Mesenchymal stem cell of Wharton's jelly (primary cell): Measurements from ENCODE around the gene IFNL2.

- CAGE, long polyA plus RNA = no peak
These were observed 781 bp upstream of the SPINT2 start for GRCh38 chr19:38263671-38263912.

GRCh38 chr19:38266605-38267693 lies 2.6 kb downstream of the SPINT2 start:
- CAGE, long polyA plus RNA = no peak

DNA sequence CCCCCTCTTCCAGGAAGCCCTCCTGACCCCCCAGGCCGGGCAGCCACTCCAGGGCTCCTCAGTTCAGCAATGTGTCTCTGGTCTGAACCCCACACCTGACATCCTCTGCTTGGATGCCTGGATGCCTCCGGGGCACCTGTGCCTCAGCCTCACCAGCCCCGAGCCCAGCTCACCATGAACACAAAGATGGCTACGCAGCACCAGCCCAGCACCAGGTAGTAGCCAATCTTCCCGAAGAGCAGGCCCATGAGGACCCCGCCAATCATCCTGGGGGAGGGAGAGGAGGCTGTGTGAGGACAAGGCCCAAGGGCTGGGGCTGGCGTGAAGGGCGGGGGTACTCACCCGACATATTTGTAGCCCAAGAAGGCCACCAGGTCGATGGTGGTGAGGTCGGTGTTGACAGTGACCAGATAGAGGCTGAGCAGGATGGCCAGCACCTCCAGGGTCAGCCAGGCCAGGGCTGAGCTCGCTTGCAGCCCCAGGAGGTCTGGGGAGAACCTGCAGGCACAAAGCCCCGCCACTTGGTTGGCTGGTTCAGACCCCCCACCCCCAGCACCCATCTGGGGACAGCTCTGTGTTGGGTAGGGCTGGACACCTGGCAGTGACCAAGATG lies 3.3 kb downstream of the C19orf33 start:
- CAGE, long polyA plus RNA = no peak

DNA sequence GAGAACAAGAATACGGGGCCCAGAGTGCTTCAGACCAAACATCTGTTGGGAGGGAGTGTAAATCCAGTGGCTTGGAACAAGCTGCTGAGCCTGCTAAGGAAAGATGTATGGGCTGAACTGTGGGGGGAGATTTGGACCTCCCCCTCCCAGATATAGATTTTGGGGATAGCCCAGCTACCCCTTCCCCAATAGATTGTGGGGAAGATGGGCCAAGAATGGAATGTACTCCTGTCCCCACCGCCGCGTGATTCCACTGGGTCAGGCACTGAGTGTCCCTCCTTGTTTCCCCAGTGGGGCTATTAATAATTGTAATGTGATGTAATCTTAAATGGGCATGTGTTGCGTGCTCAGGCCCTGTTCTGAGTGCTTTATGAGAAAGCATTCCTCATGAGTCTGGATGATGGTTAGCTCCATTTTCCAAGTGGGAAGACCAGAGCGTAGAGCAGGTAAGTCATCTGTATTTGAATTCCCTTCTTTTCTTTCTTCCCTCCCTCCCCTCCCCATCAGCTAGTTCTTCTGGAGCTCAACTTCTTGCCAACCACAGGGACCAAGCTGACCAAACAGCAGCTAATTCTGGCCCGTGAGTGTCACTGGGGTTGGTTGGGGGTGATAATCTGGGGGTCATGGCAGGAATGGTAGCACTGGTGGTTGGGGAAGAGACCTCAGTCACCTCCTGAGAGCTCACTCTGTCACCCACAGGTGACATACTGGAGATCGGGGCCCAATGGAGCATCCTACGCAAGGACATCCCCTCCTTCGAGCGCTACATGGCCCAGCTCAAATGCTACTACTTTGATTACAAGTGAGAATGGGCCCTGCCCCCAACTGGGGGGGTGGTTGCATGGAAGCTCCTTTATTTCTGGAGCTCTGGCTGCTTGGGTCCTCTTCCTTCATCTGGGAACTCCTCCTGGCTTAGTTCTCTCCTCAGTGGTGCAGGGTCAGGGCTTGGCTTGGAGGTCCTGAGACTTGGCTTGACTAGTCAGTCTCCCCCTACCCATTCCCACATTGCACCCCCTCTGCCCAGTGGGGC lies 1.6 kb downstream of the PSMD8 start:
- CAGE, long polyA plus RNA = no peak

- CAGE, long polyA plus RNA = no peak
These were observed 10.0 kb downstream of the FAM98C start for GRCh38 chr19:38412790-38413334.

GRCh38 chr19:38417510-38418429 lies 8.2 kb downstream of the RASGRP4 start:
- CAGE, long polyA plus RNA = no peak

- CAGE, long polyA plus RNA = no peak
These were observed 19.3 kb downstream of the RYR1 start for GRCh38 chr19:38452809-38453179.

GRCh38 chr19:38584834-38585276 lies 32.9 kb downstream of the MAP4K1 start:
- CAGE, long polyA plus RNA = no peak

- CAGE, long polyA plus RNA = no peak
These were observed 11.0 kb downstream of the ACTN4 start for GRCh38 chr19:38658340-38658950.

GRCh38 chr19:38702880-38703146 lies 41.5 kb downstream of the CAPN12 start:
- CAGE, long polyA plus RNA = no peak

GRCh38 chr19:38713075-38713703 lies 31.1 kb downstream of the CAPN12 start:
- CAGE, long polyA plus RNA = no peak

- CAGE, long polyA plus RNA = no peak
These were observed 8.4 kb downstream of the HNRNPL start for GRCh38 chr19:38841355-38841813.

DNA sequence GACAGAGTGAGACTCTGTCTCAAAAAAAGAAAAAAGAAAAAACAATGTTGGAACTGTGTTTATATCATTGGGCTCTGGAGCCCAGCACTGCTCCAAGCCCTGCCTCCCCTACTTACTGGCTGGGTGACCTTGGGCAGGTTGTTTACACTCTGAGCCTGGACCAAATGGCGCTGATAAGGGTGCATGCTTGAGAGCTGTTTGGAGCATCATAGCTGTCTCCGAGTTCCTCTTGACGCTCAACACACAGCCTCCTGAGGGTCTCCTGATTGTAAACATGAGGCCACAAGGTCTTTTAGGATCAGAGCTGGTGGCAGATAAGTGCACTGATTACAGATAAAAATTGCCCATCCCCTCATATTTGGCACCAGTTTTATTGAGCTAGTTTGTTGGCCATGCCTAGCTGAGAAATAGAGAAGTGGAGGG lies 3.7 kb downstream of the MRPS12 start:
- CAGE, long polyA plus RNA = no peak

DNA sequence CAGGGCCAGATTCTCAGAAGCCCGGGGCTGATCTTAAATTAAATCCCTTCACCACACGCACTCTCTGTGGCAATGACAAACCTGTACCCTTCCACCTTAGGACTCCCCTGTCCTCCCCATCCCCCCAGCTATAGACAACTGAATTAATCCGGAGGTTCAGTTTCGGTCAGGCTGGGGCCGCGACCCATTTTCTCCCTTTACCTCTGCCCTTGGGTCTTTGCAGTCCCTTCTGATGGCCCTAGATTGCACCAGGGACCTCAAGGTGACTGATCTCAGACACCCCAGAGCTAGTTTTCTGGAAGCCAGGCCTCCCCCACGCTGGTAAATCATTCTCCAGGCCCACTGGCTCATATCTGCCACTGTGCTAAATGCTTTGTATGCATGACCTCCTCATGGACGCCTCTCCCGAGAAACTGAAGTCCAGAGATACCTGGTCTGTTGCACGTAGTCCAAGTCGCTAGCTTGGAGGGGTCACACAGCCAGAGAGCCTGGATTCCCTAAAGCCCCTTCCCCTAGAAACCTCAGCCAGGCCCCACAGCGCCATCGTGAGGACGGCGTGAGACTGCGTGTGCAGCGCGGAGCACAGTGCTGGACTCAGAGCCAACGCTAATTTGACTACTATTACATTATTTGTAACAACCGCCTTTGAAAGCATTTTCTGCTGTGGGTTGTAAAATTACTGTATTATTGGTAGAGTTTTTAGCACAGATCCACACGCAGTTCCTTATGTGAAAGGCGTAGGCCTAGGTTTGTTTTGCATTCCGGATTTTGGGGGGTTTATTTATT lies 872 bp upstream of the FBXO17 start:
- CAGE, long polyA plus RNA = no peak

DNA sequence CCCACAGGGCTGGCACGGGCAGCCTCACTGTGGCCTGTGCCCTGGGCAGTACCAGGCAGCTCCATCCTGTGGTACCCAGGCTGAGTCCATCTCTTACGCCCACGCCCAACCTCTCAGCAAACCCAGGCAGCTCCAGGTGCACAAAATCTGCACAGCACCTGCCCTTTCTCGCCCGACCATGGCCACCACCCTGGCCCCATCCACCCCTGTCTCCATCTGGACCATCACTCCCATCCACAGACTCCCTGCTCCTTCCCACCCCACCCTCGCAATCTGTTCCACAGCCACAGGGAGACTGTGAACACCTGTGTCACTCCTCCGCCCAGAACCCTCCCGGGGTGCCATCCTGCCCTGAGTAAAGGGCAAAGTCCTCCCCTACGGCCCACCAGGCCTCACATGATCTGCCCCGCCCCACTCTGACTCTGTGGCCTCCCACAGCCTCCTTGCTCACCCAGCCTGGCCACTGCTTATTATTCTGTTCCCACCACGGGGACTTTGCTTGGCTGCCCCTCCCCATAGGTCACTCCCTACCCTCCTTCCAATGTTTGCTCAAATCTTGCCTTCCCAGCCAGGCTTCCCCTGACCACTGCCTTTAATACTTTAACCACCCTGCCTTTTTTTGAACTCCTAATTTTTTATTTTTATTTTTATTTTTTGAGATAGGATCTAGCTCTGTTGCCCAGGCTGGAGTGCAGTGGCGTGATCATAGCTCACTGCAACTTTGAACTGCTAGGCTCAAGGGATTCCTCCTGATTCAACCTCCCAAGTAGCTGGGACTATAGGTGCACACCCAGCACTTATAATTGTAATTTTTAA lies 21.4 kb upstream of the FBXO27 start:
- CAGE, long polyA plus RNA = no peak

DNA sequence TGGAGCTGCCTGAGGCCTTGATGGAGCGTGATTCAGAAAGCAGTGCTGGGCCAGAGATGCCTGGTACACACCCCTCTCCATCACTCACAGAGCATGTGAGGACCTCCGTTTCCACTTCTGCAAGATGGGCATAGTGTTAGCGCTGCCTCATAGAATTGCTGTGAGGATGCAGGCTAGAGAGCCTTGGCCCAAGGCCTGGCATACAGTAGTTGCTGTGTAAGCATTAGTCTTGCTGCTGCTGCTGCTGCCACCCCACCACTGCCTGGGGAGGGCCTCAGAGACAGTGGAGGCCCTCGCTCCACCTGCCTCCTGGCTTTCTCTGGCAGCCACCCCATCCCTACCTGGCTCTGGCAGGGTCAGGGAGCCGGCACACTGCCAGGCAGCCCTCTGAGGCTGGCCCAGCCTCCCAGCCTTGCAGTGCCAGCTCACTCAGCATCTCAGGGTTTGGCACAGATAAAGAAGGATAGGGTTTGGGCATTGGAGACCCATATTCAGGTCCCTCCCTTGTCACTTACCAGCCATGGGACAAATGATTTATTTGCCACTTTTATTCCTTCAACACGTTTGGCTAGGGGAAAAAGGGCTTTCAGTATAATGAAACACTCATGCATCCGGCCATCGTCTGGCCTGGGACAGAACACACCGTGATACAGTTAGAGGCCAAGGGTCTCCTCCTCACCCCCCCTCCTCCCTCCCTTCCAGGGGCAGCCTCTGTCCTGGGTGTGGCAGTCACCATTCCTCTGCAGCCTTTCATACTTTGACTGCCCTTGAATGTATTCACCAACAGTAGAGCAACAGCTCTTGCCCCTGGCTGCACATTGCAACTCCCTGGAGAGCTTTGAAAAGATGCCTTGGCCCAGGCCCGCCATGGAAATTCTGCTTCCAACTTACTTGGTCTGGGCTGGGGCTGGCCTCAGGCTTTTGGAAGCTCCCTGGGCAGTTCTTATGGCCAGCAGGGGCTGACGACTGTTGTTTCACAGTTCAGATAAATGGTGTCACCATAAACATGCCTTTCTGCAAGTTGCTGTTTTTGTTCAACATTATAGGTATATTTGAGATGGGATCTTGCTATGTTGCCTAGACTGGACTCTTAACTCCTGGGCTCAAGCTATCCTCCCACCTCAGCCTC lies 2.8 kb downstream of the PAK4 start:
- CAGE, long polyA plus RNA = no peak

DNA sequence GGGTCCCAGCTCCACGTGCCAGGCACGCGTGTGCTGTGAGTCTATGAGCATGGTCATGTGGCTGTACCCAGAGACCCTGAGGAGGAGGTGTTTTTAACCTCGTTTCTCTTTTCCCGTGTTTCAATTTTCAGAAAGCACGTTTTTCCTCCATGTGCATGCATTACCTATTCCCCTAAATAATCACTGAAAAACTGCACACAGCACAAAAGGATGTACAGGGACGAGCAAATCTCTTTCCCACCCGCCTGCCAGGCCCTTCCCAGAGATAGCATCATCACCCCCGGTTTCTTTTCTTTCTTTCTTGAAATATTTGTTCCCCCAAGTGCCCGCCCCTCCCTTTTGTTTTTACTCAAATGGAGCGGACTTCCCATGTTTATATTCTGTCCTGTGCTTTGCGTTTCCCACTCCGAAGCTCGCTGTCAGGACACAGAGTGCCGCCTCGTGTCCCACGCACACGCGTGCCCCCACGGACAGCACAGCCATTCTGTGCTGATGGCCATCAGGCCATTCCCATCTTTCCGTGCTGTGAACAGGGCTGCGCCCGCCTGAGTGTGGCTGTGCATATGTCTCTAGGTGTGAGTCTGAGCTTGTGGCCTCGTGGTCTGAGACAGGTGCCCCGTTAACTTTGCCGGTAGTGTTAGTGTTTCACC lies 6.6 kb downstream of the PAK4 start:
- CAGE, long polyA plus RNA = no peak

- CAGE, long polyA plus RNA = no peak
These were observed 1.2 kb downstream of the NCCRP1 start for GRCh38 chr19:39198022-39198376.

GRCh38 chr19:39268229-39268451 lies at the start of gene IFNL2:
Gene IFNL2, plus strand, starts transcription at chr19:39268396.
- CAGE, long polyA plus RNA = no peak

- CAGE, long polyA plus RNA = no peak
These were observed 12.2 kb downstream of the LRFN1 start for GRCh38 chr19:39308265-39309112.